OVCAR3 (cell line): ENCODE results near the gene NAXD.

DNA sequence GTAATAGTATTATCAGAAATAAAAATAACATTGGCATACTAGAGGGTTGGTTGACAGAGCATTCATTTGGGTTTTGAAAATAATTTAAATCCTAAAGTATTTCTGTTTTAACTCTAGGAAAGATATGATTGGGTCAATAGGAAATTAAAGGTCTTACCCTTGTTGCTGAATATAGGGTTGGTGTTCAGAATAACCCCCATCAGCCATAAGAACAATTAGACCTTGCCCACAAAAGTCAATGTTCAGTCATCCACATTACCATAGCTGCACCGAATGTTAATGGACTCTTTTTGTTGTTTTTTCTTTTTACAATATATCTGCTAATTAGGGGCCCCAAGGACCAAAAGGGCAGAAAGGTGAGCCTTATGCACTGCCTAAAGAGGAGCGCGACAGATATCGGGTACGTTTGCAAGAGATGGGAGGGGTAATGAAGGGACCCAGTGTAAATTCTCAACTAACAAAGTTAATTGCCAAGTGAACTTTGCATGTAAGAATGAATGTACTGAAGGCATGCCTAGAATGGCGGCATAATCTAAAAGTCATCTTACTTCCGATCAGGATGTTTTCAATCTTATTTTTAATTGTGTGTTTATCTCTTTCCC is 122.6 kb downstream of the COL4A2 start:
- RRBS: no CpG with 5 or more reads among the region's 7 CpGs

DNA sequence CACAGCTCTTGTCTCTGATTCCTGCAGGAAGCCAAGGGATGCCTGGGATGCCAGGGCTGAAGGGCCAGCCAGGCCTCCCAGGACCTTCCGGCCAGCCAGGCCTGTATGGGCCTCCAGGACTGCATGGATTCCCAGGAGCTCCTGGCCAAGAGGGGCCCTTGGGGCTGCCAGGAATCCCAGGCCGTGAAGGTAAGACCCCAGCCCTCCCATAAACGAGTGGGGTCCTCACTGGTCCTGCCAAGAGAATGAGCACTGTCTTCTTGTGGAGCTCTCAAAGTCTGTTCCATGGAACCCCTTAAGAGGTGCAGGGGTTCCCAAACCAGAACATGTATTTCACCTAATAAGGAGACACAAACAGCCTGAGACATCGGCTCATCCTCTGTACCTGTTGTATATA is 83.5 kb downstream of the RAB20 start:
- RRBS: no CpG with 5 or more reads among the region's 4 CpGs

DNA sequence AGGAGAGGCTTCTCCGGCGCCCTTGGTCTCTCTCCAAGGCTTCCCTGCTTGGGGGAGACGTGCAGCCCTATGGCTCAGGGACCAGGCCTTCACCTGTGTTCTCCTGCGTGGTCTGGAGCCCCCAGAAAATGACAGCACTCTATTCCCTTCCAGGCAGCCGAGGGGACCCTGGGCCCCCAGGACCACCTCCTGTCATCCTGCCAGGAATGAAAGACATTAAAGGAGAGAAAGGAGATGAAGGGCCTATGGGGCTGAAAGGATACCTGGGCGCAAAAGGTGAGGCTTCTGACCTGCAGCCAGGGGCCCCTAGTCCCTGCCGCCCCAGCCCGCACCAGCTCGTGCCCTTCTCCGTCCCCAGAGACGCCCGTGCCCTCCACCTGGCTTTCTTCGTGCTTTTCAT is 76.8 kb downstream of the RAB20 start:
- RRBS: no CpG with 5 or more reads among the region's 13 CpGs

- RRBS: no CpG with 5 or more reads among the region's 12 CpGs
Observed at GRCh38 chr13:110507103-110507726, 54.3 kb downstream of the RAB20 start.

GRCh38 chr13:110615094-110615704 is at the start of gene NAXD:
NAXD (plus strand) TSS chr13:110615545.
- RRBS: 7% methylated on average over 15 of the region's 42 CpGs

- RRBS: no CpG with 5 or more reads among the region's 5 CpGs
Observed at GRCh38 chr13:110617075-110617691, 1.8 kb downstream of the NAXD start.

GRCh38 chr13:110636158-110636406 is 20.7 kb downstream of the NAXD start:
- RRBS: no CpG with 5 or more reads among the region's 6 CpGs

GRCh38 chr13:110719349-110719593 is 5.8 kb downstream of the ING1 start:
- RRBS: no CpG with 5 or more reads among the region's 25 CpGs

- RRBS: no CpG with 5 or more reads among the region's 9 CpGs
Observed at GRCh38 chr13:110810115-110810520, 96.6 kb downstream of the ING1 start.

GRCh38 chr13:110811089-110811703 is 97.7 kb downstream of the ING1 start:
- RRBS: no CpG with 5 or more reads among the region's 15 CpGs

DNA sequence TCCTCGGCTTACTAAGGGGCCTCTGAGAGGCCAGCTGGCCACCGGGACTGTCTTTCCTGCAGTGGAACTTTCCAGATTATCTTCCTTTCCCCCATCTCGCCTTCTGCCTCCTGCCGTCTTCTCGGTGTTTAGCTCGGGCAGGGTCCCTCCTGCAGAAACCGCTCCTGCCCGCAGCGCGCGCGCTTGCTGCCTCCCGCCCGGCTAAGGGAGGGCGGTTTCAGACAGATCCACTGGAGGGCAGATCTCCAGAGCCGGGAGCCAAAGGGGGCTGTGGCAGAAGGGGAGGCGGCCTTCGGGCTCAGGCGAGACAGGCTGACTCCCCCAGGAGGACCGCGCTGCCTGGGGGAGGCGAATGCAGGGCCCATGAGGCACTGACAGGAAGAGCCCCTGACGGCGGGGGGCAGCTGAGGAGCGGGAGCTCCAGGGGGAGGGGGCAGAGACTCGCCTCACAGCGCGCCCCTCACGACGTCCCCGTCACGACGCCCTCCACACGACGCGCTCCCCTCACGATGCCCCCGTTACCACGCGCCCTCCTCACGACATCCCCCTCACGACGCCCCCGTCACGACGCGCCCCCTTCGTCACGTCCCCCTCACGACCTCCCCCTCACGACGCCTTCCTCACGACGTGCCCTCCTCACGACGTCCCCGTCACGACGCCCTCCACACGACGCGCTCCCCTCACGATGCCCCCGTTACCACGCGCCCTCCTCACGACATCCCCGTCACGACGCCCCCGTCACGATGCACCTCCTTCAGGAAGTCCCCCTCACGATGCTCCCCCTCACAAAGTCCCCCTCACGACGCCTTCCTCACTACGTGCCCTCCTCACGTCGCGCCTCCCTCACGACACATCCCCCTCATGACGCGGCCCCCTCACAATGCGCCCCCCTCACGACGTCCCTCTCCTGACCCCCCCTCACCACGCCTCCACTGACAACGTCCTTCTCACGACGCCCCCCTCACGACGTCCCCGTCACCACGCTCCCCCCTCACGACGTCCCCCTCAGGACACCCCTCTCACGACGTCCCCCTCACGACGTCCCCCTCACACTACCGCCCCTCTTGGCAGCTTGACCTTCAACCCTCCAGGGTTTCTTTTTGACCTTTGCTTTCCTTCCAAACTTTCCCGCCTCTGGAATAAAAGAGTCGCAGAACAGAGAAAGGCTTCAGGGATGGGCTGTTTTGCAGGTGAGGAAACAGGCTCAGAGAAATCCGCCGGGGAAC is 99.5 kb downstream of the ING1 start:
- RRBS: no CpG with 5 or more reads among the region's 104 CpGs

GRCh38 chr13:110892308-110893525 is 22.2 kb downstream of the ANKRD10 start:
- RRBS: no CpG with 5 or more reads among the region's 15 CpGs

DNA sequence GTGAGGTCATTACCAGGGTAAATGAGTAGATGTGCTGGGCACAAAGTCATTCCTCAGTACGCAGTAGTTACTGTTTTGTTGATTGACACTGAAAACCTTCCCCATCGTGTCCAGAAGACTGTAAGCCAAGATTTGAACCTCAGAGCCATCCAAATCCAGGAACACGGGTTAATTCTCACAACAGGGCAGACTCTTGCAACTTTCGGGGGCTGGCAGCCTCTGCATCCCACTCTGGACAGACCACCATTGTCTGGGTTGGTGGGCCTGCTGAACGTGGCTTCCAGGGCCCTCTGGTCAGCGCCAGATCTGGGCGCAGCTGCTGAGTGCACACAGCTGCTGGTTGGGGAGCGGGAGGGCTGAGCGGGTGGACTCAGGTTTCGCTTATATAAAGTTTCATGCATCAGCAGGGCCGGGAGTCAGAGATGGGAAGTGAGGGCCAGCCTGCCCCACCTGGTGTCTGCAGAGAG is 6.8 kb downstream of the ARHGEF7 start:
- RRBS: 29% methylated on average over 1 of the region's 11 CpGs

- RRBS: no CpG with 5 or more reads among the region's 1 CpG
Observed at GRCh38 chr13:111202750-111203252, 87.7 kb downstream of the ARHGEF7 start.

DNA sequence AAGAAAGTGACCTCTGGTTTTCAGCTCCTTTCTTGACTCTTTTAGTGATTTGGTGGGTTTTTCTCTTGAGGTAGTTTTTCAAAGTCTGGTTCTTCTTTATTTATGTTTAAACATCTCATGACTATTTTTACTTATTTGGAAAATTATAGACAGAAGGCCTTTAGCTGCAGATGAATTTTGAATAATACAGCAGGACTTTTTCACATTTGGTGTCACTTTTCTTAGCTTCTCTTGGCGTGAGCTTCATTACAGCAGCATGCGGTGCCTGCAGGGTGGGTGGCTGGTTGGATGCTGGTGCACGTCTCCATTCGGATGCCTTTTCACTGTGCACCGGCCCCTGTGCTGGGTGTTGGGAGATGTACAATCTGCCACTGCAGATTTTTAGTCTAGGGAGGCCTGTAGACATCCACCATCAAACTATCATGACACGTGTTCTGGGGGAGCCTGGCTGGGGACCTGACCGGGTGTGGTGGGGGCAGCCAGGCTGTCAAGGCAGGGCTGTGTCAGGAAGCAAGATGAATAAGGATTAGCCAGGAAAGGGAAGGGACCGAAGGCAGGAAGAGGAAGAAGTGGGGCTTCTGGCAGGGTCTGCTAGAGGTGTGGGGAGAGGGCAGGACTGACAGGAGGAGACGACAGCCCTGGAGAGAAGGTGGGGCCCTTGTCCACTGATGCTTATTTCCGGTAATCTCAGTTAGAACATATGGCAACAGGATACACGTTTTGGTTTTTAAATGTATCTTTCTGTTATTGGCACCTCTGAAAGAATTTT is 88.7 kb downstream of the ARHGEF7 start:
- RRBS: no CpG with 5 or more reads among the region's 11 CpGs

GRCh38 chr13:111215580-111216044 is 100.5 kb downstream of the ARHGEF7 start:
- RRBS: no CpG with 5 or more reads among the region's 7 CpGs

DNA sequence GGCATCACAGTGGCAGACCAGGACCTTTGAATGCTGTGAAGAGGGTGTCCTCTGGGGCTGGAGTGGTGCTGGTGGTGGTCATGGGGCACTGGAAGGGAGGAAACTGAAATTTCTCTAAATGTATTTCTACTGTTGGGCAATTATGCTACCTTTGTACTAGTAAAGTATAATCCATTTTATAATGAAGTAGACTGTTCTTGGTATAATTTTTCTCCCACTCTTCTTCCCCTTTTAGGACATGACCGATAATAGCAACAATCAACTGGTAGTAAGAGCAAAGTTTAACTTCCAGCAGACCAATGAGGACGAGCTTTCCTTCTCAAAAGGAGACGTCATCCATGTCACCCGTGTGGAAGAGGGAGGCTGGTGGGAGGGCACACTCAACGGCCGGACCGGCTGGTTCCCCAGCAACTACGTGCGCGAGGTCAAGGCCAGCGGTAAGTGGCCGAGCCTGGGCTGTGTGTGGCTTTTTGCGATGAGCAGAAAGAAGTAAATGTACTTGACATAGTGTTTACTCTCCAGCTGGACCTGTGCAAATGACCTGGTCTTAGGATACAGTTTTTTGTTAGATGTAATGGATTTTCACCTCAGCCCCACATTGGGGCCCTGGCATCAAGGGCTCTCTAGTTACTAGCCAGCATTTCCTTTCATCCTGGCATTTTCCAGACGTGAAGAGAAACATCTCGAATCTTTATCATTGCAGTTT is 102.5 kb downstream of the ARHGEF7 start:
- RRBS: no CpG with 5 or more reads among the region's 15 CpGs

- RRBS: no CpG with 5 or more reads among the region's 13 CpGs
Observed at GRCh38 chr13:111258339-111259339, 61.8 kb upstream of the TEX29 start.

GRCh38 chr13:112103728-112104301 is 36.9 kb downstream of the SOX1 start:
- RRBS: 40% methylated on average over 5 of the region's 31 CpGs

DNA sequence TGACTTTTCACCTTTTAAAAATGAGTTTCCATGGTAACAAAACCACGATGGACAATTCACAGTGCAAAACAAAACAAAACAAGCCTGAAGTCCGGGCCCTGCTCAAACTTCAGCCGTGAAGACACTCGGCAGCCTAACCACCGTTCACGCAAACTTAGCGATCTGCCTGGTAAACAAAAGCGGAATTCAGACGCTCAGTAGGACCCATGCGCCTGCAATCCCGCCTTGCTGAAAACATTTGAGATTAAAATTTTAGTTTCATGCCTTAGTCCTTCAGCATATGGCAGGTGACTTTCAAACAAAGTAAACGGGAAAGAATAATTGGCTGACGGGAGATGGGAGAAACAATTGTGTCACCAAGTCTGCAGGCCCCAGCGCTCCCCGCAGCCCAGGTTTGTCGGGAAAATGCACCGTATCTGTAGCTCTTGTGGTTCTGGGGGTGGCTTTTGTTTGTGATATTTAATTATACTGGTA is 94.5 kb downstream of the SOX1 start:
- RRBS: no CpG with 5 or more reads among the region's 17 CpGs